Subcutaneous preadipocyte (primary cell): ENCODE measurements around the genes BCL2L11 and FBLN7.

DNA sequence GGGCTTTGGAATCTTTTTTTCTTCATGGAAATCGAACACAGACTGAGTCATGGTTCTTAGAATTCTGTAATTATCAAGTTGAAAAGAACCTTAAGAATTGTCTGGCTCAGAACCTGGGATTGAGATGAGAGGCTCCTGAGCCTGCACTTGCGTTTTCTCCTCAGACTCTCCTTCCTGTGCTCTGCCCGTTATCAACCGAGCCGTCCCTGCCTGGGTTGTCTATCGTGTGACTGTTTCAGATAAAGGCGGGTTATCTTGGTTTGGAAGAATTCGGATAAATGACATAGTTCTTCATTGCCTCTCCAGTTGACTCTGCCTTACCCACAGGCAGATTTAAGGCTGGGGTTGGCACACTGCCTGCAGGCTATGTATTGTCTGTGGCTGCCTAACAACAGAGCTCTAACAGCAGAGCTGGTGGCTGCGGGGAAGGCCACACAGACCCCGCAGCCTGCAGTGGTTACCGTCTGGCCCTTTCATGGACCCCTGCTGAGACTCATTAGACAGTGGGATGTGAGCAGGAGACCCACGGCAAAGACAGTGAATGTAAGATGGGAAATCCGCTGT lies 44.2 kb downstream of the SH3RF3 start:
- CAGE, long polyA plus RNA: no peak

DNA sequence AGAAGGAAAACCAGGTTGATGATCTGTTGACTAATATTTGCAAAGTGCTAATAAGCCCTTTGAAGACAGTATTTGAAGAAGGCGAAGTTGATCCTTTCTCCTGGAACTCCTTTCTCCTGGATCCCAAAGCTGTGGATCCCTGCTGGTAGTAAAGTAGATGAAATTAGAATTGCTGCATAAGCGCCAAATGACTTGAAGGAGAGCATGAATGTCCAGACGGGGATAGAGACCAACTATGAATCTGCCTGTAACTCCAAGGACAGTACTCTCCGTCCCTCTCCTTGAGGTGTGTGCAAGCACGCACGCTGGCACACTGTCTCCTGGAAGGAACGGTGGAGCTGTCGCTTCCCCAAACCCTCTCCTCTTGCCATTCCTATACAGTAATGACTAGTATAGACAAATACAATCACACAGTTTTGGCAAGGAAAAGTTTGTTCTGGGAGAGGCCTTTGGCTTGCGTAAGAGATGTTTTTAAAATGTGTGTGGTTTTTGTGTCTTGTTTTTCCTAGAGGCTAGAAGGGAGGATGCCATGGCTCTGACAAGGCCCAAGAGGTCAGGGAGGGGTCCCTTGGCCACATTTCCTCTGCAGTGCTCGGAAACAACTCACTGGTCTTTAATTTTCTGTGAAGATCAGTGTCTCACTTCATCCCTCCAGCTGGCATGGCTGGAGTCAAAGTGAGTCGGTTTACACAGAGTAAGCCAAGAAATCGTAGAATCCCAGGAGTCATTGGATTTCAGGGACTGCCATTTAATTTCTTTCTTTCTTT lies 195.7 kb downstream of the SH3RF3 start:
- CAGE, long polyA plus RNA: no peak

DNA sequence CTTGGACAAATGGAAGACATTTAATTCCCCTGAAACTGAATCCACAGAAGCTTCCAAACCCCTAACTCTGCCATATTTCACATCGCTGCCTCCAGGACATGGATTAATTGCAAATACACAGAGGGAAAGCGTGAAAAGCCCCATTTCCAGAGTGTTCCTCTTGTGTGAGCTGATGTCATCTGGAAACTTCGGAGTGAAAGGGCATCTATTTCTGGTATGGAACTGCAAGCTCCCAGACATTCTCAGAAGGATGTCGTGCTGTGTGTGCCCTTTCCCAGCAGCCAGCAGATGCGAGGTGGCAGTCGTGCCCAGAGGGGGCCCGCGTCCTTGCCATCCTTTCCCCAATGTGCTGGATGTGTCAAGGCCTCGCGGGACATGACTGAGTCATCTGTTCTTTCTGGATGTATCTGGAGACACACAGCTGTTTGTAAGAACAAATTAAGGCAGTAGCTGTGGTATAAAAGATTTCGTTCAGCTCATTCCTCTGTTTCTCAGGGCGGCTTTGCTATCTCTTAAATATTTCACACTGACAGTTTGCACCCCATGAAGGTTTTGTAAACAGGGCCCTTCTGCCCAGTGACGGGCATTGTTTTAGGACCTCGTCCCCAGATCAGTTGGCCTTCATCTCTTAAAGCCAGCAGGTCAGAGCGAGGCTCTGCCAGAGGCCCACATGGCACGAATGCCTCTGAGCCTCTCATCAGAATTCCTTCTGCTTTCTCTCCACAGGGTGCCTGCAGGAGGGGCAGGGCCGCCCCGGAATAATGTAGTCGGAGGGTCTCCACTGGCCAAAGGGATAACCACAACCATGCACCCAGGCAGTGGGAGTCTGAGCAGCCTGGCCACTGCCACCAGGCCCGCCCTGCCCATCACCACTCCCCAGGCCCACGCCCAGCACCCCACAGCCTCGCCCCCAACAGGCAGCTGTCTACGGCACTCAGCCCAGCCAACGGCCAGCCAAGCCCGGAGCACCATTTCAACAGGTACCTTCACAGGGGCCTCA lies 177.3 kb downstream of the SEPTIN10 start:
- CAGE, long polyA plus RNA: no peak

GRCh38 chr2:109447209-109447896 lies 166.4 kb downstream of the SEPTIN10 start:
- CAGE, long polyA plus RNA: no peak

- CAGE, long polyA plus RNA: no peak
These were observed 154.2 kb downstream of the SEPTIN10 start for GRCh38 chr2:109459482-109460084.

- CAGE, long polyA plus RNA: no peak
These were observed 4.0 kb downstream of the SEPTIN10 start for GRCh38 chr2:109609763-109610202.

DNA sequence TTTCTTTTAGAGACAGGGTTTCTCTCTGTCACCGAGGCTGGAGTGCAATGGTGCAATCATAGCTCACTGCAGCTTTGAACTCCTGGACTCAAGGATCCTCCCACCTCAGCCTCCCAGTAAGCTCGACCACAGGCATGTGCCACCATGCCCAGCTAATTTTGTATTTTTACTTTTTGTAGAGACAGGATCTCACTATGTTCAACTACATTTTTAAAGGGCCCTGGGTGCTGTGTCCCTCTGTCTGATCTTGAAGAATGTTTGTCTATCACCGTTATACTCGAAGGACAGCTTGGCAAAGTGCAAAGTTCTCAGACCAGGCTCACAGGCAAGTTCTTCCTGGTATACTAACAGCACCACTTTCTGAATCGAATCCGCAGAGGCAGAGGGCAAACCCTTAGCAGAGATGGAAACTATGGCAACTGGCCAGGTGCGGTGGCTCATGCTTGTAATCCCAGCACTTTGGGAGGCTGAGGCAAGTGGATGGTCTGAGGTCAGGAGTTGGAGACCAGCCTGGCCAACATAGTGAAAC lies 60.9 kb downstream of the SOWAHC start:
- CAGE, long polyA plus RNA: no peak

DNA sequence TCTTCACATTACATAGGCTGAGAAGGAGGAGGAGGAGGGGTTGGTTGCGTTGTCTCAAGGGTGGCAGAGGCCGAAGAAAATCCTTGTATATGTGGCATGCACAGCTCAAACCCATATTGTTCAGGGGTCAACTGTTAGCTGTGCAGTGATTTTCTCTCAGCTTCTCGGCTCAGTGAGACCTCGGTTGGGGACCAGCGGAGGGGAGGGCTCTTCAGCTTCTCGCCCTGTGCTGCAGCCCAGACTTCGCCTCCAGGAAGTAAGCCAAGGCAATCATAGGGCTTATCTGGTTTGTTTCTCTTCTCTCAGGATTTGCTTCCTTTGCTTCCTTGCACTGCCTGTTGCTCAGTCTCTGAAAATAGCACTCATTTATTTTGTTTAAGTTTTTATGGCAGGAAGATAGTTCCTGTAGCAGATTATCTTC lies 85.5 kb downstream of the SOWAHC start:
- CAGE, long polyA plus RNA: no peak

DNA sequence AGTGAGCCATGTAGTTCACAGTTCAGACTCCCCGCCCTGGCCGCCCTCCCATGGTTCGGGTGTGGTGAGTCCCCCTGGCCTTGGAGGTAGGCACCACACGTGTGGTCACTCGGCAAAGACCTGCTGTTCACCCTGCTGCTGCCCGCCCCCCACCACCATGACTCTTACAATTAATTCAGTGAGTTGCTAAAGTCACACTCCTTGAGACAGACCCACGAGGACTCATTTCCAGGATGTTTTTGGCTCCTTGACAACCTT lies 5.1 kb upstream of the MALL start:
- CAGE, long polyA plus RNA: no peak

GRCh38 chr2:110155806-110156407 lies 40.3 kb upstream of the MALL start:
- CAGE, long polyA plus RNA: no peak

- CAGE, long polyA plus RNA: no peak
These were observed 16.0 kb downstream of the ACOXL start for GRCh38 chr2:110748262-110748787.

GRCh38 chr2:111117483-111118575 lies 2.9 kb upstream of the BCL2L11 start:
- CAGE, long polyA plus RNA: no peak

GRCh38 chr2:111120866-111121835 lies at the start of gene BCL2L11:
Gene BCL2L11 (plus strand): TSS chr2:111120914.
- CAGE, long polyA plus RNA: no peak

- CAGE, long polyA plus RNA: no peak
These were observed 2.4 kb downstream of the BCL2L11 start for GRCh38 chr2:111123019-111123605.

DNA sequence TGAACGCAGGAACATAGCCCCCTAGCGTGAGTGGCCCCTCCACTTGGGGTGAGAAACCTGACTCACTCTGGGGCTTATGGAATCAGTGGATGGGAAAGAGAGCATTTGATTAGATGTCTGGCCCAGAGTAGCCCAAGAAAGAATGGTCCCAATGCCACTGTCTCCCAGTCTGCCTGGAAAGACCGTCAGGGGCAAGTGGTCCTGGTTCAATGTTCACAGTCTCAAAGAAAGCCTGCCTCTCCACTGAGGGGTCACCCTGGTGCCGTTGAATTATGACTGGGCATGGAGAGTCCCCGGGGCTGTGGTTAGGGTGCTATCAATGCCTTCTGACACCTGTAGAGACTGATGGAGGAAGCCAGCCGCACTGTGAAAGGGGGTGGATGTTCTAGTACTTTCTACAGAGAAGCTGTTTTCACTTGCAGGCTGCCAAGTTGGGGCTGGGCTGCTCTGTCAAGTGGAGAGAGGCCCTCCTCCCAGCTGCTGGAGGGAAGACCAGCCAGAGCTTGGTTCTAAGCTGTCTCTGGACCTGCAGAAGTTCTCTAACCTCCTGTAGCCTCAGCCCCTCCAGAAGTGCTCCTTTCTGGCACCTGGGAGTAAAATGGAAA lies 80.4 kb downstream of the BCL2L11 start:
- CAGE, long polyA plus RNA: no peak

DNA sequence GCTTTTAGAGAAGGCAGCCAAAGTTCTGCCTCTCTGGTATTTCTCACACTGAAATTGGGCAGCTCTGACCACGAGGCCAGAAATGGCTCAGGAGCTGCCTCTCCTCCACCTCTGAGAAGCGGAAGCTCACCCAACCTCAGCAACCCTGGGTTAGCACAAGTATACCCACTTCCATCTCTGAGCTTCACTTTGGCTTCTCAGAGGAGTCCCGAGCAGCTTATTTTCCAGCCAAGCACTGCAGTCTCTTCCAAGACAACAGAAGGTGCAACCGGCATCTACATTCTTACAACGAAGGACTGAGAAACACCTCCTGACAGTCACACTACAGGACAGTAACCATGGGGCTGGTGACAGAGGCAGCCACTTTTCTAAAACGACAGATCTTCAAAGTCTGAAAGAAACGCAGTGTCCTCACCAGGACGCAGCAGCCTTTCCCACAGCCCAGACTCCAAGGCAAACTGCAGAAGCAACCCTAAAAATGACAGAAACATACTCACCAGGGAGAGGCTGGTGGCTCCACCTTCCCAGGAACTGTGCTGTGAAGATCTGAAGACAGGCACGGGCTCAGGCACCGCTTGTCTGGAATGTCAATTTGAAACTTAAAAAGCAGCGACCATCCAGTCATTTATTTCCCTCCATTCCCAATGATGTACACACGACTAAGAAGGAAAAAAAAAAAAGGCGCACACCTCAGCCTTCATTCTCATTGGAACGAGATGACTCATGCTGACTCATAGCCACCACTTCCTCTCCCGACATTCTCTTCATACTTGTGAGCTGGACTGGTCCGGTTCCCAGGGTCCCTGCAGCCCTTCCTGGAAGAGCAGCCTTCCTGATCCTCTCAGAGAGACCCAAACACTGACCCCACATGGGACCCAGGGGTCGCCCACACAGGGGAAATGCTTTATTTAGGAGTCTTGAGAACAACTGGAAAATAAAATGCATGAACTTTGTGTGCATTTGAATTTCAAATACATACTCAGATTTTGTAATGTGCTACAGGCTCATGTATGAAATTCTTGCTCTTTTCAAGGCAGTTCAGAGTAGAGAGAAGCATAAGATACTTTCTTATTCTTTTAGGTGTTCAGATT lies 374.0 kb downstream of the BCL2L11 start:
- CAGE, long polyA plus RNA: no peak

- CAGE, long polyA plus RNA: no peak
These were observed 361.6 kb downstream of the ANAPC1 start for GRCh38 chr2:111522305-111522801.

GRCh38 chr2:111973036-111973892 lies 74.9 kb downstream of the MERTK start:
- CAGE, long polyA plus RNA: no peak

- CAGE, long polyA plus RNA: no peak
These were observed 44.0 kb upstream of the TMEM87B start for GRCh38 chr2:112011069-112011453.

DNA sequence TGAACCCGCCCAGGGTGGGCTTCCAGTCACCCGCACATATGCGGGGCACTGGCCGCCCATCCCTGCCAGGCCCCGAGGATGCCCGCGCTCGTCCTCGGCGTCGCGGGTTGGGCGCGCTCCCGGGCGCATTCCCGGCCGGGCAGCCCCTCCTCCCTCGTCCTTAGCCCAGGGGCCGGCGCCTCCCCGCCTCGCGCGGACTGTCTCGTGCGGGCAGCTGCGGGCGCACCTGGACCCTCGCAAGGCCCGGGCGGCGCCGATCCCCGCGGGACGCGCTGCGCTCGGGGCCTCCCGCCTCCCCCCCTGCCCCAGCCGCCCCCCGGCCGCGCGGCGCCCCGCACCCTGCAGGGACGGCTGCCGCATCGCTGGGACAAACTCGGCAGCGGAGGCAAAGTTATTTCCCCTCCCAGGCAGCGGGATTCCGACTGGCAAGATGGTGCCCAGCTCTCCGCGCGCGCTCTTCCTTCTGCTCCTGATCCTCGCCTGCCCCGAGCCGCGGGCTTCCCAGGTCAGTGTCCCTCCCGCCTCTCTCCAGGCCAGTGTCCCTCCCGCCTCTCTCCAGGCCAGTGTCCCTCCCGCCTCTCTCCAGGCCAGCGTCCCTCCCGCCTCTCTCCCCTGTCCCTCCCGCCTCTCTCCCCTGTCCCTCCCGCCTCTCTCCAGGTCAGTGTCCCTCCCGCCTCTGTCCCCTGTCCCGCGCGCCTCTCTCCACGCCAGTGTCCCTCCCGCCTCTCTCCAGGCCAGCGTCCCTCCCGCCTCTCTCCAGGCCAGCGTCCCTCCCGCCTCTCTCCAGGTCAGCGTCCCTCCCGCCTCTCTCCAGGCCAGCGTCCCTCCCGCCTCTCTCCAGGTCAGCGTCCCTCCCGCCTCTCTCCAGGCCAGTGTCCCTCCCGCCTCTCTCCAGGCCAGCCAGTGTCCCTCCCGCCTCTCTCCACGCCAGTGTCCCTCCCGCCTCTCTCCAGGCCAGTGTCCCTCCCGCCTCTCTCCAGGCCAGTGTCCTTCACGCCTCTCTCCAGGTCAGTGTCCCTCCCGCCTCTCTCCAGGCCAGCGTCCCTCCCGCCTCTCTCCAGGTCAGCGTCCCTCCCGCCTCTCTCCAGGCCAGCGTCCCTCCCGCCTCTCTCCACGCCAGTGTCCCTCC lies at the start of gene FBLN7:
TSS of gene FBLN7 (plus strand) at position 160 of the 1,129 bp plus-strand sequence.
- CAGE, long polyA plus RNA: no peak